Skin of body (tissue), 2 donors: ENCODE measurements around the gene ALOX12B.

DNA sequence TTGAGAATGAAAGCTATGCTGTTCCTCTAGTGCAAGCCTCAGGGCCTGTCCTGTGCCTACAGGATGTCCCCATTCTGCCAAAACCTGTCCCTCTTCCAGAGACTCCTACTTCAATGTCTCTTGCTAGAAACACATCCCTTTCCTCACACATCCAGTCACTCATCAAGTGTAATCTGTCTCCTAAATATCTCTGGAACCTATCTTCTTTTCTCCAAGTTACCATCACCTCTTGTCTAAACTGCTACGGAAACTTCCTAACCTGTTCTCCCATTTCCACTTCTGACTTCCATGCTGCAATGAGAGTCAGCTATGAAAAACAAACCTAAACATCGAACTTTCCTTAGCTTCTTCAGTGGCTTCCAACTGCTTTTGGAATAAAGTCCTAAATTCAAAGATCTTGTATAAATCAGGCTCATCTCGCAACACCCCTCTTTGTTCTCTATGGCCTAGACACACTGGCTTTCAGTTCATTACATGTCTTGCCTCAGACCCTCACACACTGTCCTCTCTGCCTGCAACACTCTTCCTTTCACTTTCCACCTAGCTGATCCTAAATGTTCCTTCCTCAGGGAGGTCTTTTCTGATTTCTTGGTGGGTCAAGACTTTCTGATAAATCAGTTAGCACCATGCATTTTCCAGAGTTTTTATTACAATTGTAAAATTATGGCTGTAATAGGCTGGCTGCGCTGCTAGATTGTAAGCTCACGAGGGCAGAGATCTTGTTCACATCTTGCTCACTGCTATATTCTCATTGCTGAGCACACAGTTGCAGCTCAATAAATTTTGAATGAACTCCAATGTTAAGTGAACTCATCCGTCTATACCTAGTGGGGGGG, 3.9 kb downstream of the CYB5D1 start:
- RAMPAGE, long total RNA, result no peak

GRCh38 chr17:7868139-7868438, 10.3 kb downstream of the CYB5D1 start:
- RAMPAGE, long total RNA, result no peak

- RAMPAGE, long total RNA, result no peak
Measured at GRCh38 chr17:7905823-7906457, 10.1 kb downstream of the RNF227 start.

GRCh38 chr17:7915151-7916169, 629 bp downstream of the RNF227 start:
- RAMPAGE, long total RNA, result no peak

DNA sequence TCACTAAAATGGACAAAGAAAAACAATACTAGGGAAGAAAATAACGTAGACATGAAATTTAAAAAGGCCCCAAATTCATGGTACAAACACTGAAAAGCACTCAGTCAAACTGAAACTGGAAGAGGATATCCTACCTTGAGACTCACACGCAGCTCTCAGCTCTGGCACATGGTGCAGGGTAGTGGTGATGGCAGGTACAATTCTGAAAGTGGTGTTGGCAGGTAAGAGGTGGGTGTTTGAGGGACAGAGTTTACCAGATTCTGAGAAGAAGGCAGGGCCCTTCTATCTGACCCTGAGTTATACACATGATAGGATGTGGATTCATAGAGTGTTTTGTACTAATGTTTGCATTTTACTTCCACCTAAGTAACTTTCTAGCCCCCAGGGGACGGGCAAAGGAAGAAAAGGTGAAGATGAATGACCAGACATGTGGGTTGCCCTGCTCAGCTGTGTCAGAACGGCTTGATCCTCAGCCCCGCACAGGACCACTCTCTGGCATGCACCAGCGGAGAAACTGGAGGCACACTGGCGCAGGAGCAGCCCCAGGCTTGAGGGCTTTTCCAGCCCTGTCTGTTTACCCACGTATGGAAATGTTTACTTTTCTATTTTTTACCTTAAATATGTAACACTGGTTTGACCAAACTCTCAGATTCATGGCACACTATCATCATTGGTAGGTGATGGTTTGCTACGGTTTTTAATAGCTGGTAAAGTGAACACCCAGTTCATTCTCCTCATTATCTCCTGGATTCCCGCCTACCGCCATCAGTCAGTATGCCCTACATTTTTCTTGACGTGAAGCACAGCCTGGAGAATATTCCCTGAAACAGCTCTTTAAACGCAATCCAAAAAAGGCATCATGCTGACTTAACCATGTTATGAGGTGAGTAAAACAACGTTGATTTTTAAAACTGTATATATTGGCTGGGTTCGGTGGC, 19.7 kb downstream of the CNTROB start:
- RAMPAGE, long total RNA, result no peak

GRCh38 chr17:8021314-8021927, 17.4 kb upstream of the ALOX15B start:
- RAMPAGE, long total RNA, result no peak

GRCh38 chr17:8047389-8048053, 8.7 kb downstream of the ALOX15B start:
- RAMPAGE, long total RNA, result no peak

DNA sequence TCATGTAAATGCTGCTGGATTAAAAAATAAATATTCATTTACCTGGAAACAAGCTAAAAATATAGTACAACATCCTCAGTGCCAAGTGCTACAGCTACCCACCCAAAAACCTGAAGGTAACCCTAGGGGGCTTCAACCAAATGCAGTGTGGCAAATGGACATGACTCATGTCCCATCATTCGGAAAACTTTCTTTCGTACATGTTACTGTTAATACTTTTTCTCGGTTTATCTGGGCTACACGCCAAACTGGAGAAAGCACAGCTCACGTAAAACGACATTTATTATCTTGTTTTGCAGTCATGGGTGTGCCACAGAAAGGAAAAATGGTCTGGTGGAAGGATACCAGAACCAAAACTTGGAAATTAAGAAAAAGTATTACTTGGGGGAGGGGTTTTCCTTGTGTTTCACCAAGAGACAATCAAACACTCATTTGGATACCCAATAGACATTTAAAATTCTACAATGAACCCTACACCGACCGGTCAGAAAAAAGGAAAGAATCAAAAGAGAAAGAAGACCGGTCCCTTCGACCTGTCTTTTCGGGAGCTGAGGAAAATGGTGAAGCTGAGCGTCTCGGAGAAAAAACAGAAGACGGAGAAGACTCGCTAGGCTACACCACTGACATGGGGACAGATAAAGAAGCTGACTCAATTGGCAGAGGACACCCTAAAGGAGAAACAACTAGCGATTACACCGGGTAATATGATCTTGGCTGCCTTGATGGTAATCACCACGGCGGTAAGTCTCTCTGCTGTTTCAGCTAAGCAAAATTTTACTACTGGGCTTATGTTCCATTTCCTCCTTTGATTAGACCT, 23.7 kb downstream of the ALOX15B start:
- RAMPAGE, long total RNA, result no peak

DNA sequence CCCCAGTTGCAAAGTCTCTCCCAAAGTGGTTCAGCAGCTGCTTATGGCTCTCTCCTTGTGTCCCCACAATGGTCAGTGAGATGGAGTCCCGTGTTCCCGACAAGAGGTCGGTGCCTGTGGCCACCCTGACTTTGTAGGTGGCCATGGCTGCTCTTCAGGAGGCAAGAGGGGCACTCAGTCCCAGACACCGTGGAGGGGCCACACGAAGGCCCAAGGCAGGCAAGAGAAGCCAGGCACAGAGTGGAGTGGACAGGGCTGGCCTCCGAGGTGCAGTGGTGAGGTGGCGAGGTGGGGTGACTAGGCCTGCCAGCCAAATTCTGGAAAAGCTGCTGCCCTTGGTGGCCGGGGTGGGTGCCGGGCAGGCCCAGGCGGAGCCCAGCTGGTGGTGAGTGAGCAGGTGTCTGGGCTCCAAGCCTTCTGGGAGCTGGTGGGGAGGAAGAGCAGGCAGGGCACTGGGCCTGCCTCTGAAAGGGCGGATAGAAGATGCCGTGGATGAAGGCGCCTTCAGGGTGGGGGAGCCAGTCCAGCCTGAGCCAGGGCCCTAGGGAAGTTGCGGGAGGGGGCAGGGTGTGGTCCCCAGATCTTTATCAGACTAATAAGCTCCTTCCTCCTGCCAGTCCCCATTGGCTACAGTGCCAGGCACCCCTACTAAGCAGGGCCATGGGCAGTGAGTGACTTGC, at the start of gene ALOX12B:
Gene ALOX12B, minus strand, starts transcription at position 419 of the 680 bp plus-strand sequence.
- RAMPAGE, long total RNA, result start-site peak on the minus strand centred at position 443 of the sequence, 155 bp wide, 51 and 16 reads in 2 replicates

GRCh38 chr17:8103209-8103979, 14.9 kb downstream of the ALOXE3 start:
- RAMPAGE, long total RNA, result no peak

DNA sequence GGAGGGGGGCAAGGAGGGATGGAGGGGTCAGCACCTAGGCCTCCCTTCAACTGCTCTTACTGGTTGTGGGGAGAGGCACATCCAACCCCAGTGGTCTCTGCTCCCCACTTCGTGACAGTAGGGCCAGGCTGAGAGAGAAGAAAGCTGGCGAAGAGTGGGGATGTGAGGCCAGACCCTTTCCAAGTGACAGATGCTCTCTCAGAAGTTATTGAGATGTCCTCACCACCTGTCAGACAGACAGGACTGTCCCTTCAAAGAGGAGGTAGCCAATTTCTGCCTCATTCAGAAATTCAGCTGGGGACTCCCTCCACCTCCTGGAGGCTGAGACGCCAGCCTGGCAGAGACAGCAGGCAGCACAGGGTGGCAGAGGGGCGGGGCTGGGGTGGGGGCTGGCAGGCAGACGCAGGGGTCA, 9.4 kb downstream of the PER1 start:
- RAMPAGE, long total RNA, result no peak

- RAMPAGE, long total RNA, result no peak
Measured at GRCh38 chr17:8153177-8153540, 955 bp upstream of the PER1 start.

GRCh38 chr17:8154966-8155919, 3.0 kb upstream of the PER1 start:
- RAMPAGE, long total RNA, result no peak

DNA sequence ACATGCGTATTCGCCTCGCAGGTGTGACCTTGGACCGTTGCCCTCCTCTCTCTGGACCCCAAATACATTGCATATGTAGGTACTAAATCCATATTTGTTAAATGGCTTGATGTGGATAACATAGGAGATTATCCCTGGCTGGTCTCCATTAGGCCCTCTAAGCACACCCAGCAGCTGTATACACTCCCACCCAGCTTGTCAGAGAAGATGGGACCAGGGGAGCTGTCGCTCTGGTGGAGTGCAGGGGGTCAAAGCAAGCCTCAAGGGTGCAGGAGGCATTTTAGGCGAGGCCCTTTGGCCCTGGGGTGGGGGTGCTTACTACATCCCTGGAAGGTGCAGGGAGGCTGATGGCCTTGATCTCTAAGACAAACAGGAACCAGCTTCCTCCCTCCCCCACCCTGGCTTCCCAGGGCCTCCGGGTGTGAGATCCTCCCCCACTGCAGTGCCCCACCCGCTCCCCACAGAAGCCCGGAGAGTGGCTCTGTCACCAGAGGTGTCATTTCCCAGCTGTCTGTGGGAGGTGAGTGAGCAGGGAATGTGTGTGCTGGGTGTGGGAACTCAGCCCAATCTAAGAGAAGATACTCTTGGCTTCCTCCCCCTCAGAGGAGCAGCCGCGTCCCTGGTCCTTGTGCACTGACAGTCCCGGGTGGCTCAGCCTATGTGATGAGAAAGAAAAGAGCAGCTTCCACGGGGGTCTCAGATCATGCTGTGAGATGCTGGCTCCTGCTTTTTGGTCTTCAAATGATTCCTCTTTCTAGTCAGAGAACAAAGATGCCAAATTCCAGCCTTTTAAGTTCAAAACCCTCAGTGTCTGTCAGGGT, 1.5 kb upstream of the VAMP2 start:
- RAMPAGE, long total RNA, result no peak

DNA sequence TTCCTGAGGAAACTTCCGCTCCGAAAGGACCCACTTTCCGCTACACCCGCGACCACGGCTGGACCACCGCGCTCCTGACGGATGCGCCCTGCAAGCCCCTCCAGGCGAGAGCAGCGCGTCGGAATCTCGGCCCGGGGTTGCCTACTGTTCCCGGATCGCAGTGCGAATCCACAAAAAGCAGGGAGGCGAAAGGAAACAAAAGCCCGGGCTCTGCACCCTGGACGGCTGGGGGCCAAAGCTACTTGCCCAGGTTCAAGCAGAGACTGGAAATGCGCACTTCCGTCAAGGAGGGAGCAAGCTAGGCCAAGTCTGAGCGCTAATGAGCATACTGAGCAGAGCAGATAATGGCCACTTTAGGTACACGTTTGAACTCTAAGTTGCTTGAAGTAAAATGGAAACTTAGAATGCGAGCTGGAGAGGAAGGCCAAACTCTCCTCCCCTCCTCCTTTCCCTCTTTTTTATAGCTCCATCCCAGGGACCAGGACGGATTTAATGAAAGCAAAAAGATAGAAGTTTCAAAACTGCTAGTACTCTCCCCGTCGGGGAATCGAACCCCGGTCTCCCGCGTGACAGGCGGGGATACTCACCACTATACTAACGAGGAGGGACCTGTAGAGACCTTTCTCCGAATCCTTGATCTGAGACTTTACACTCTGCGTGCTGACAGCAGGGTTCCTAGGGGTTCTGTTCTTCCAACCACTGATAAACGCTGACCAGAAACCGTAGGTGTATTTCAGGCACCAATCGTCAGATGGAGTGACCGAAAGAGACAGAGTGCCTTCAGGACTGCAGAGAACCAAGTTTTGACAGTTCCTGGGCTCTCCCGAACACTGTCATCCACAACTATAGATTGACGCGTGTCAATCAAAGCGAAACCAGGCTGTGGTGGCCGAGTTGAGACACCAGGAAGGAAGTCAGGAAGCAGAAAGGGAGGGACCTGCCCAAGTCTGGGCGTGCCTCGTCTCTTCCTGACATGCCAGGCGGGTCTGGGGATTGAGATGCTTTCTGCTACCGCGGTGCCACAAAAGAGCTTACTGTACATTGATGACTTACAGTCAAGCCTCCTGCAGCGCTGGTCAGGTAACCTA, 11.7 kb upstream of the AURKB start:
- RAMPAGE, long total RNA, result no peak

- RAMPAGE, long total RNA, result no peak
Measured at GRCh38 chr17:8224953-8225448, 14.6 kb upstream of the AURKB start.

- RAMPAGE, long total RNA, result no peak
Measured at GRCh38 chr17:8232190-8232914, 15.5 kb downstream of the CTC1 start.

DNA sequence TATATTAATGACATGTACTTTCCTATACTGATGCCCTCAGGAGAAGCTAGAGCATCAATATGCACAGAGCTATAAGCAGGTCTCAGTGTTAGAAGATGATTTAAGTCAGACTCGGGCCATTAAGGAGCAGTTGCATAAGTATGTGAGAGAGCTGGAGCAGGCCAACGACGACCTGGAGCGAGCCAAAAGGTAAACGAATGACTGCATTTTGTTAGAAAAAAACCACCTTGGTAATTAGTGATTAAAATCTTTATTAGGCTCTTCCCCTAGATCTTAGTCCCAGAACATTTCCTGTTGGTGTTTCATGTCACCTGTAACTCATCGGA, 11.0 kb downstream of the NDEL1 start:
- RAMPAGE, long total RNA, result no peak

DNA sequence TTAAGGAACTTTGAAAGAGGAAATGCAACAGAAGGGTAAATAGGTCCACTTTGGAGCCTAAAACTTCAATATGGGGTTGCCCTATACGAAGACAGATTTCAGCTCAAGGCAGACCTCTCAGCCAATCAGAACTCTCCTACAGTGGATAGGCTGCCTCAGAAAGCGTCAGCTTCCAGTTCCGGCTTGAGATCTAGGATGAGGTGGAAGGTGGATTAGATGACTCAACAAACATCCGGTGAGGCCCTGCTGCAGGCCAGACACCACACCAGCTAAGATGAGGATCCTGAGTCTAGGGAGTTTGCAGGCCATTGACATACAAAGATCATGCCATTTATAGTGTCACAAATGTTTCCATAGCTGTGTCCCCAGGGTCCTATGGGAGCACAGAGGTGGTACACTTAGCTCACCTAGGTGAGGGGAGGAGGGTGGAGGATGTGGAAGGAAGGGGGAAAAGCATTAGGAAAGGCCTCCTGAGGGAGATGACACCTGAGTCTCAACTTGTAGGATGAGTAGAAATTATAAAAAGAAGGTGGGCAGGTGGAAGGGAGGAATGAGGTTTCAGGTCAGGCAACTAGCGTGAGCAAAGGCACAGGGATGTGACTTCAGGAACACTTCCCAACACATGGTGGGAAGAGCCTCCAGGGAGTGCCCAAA, 8.0 kb upstream of the MFSD6L start:
- RAMPAGE, long total RNA, result no peak

DNA sequence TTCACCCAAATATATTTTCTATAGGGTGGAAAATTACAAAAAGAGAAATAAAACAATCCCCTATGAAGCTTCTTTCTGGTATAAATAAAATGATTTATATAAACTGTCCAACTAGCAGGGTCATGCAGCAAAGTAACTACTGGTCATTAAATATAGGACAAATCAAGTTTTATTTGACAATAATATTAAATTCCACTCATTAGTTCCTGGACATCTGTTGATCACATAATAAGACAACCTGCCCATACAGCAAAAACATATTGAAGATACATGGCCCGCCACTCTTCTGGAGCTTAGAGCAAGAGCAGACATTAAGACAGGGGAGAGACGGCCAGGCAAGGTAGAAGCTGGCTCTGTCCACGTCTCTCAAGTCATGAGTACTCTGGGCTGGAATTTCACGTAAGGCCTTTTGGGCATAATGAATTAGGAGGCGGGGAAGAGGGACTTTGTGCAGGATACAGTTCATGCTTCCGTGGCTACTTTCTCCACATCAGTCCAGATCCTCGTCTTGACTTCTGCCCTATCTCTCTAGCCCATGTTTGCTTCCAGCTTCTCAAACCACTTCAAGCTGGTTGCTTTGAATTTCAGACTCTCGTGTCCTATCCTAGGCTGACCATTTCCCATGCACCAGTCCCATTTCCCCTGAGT, 11.4 kb upstream of the PIK3R6 start:
- RAMPAGE, long total RNA, result no peak